LNCaP clone FGC (cell line): ENCODE results near the genes CYP4F3 and CYP4F12.

- RRBS, 2 experiments: no CpG with 5 or more reads among the region's 13 CpGs
Measured at GRCh38 chr19:14381964-14382607, 842 bp downstream of the ADGRE5 start.

DNA sequence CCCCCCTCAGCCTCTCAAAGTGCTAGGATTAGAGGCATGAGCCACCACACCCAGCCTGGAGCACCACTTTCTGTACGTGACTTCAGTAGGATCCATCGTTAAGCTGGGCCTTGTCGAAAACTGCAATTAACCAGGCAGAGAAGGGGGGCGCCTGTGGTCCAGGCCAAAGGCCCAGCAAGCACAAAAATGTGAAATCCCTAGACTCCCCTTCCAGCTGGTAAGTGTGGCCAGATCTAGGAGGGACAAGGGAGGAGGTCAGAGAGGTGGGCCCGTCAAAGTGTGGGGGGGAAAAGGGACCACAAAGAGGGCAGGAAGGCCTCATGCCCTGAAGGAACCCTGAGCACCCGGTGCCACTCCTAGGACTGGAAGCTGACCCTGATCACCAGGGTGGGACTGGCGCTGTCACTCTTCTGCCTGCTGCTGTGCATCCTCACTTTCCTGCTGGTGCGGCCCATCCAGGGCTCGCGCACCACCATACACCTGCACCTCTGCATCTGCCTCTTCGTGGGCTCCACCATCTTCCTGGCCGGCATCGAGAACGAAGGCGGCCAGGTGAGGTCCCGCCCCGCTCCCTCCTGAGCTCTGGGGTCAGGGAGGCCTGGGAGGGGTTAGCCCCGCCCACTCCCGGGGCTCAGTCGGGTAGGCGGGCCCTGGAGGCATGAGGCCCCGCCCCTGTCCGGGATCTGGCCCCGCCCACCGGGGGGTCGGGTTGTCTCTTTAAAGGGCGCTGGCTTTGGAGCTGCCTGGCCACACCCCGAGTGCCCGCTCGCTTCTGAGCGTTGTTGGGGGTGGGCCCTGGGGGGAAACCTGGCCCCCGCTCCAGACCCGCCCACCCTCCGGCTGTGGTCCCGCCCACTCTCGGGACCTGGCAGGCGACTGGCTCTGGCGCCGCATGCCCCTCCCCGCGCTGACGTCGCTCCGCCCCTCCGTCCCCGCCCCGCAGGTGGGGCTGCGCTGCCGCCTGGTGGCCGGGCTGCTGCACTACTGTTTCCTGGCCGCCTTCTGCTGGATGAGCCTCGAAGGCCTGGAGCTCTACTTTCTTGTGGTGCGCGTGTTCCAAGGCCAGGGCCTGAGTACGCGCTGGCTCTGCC lies 13.4 kb downstream of the DDX39A start:
- RRBS, 2 experiments: 3 to 44% methylated on average over 6 to 11 of the region's 56 CpGs

DNA sequence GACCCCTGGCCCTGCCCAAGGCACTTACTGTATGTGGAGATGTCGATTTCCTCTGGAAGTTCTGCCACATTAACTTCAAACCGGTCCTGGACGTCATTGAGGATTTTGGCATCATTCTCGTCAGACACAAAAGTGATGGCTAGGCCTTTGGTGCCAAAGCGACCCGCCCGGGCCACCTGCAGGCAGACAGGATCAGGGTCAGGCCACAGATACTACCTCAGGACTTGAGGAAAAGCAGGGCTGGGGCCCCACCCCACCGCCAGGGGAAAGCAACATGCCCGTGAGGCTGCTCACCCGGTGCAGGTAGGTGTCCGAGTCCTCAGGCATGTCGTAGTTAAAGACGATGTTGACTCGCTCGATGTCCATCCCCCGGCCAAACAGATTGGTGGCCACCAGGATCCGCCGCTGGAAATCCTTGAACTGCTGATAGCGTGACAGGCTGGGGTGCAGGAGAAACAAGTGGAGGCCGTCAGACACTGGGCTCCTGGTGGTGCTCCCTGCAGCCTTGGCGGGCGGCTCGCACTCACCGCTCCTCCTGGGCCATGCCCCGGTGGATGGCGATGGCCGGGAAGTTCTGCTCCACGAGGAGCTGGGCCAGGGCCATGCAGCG lies 10.0 kb downstream of the DDX39A start:
- RRBS, 2 experiments: 91 to 93% methylated on average over 12 of the region's 29 CpGs

GRCh38 chr19:14433915-14434353 lies 828 bp downstream of the PKN1 start:
- RRBS, 2 experiments: under 1 to 2% methylated on average over 4 of the region's 14 CpGs

DNA sequence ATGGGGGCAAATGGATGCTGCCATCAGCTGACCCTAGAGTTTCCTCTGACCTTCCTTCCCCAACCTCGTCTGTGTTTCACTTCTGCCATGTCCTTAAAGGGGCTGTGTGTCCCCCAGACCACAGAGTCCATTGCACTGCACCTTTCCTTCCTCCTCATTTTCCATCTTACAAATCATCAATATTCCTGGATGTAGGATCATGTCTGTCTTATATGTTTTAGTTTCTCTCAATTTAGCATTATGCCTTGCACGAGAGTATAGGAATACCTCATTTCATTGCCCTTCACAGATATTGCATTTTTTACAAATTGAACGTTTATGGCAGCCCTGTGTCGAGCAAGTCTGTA lies 42.0 kb downstream of the ZNF333 start:
- RRBS, 2 experiments: no CpG with 5 or more reads among the region's 4 CpGs

GRCh38 chr19:15180972-15181357 lies 19.8 kb downstream of the NOTCH3 start:
- RRBS, 2 experiments: no CpG with 5 or more reads among the region's 21 CpGs

DNA sequence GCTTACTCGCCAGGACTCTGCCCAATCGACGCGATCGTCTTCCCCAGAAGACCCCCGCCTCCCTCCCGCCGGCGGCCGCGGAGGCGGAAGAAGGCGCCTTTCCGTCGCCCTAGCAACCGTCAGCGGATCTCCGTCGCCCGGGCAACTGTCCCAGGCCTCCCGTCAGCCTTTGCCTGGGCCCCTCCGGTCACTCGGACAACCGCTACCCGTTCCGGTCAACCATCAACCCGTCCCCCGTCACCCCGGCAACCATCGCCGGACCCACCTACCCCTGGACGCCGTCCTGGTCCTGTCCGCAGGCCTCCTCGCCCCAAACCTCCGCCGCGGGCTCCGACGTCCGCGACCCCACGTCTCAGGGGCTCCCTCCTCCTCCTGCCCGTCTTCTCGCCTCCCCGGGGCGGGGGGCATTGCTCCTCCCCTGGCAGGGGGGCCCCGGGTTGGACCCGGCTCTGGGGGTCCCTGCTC lies 8.7 kb downstream of the EPHX3 start:
- RRBS, 2 experiments: 2% methylated on average over 18 of the region's 49 CpGs

DNA sequence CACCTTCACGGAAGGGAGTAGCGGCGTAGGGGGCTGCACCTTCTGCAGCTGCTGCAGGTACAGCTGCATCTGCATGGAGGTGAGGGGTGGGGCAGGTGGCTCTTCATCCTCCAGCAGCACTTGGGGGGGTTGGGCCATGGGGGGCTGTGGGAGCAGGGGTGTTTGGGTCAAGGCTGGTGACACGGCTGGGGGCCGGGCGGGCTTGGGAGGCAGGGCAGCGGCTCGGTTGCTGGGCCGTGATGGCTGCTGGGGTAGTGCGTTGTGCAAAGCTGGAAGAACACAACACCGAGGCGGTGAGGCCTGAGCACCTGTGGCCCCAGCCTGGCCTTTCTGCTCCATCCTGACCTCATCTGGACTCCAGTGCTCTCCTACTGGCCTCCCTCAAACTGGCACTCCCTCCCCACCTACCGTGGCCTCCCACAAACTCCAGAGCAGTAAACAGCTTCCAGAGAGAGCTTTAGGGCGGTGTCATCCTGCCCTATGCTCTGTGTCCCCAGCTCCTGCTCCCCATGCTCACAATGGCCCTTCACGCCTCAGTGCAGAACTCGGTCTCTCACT lies 11.1 kb upstream of the EPHX3 start:
- RRBS, 2 experiments: no CpG with 5 or more reads among the region's 16 CpGs

GRCh38 chr19:15246467-15247390 lies 14.5 kb upstream of the EPHX3 start:
- RRBS, 2 experiments: no CpG with 5 or more reads among the region's 15 CpGs

GRCh38 chr19:15249616-15250698 lies 17.7 kb upstream of the EPHX3 start:
- RRBS, 2 experiments: no CpG with 5 or more reads among the region's 17 CpGs

- RRBS, 2 experiments: 97% methylated on average over 2 to 3 of the region's 21 CpGs
Measured at GRCh38 chr19:15256943-15257452, 24.8 kb upstream of the EPHX3 start.

DNA sequence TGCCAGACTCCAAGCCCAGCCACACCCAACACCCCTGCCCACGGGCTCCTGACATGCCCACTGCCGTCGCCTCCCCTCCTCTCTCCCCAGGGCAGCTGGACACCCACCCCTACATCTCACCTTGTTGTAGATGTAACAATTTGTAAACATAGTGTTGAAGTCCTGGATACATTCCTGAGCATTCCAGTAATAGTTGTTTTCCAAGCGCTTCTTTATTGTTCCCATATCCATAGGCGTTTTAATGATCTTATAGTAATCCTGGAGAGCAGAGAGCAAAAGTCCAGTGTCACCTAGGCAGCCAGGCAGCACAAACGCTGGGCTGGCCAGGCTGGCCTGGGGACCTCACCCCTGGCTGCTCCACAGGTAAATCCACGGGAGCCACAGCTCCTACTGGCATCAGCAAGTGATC lies 36.5 kb upstream of the EPHX3 start:
- RRBS, 2 experiments: no CpG with 5 or more reads among the region's 7 CpGs

GRCh38 chr19:15286151-15286792 lies 46.1 kb downstream of the BRD4 start:
- RRBS, 2 experiments: no CpG with 5 or more reads among the region's 9 CpGs

GRCh38 chr19:15316650-15317429 lies 15.5 kb downstream of the BRD4 start:
- RRBS, 2 experiments: no CpG with 5 or more reads among the region's 6 CpGs

DNA sequence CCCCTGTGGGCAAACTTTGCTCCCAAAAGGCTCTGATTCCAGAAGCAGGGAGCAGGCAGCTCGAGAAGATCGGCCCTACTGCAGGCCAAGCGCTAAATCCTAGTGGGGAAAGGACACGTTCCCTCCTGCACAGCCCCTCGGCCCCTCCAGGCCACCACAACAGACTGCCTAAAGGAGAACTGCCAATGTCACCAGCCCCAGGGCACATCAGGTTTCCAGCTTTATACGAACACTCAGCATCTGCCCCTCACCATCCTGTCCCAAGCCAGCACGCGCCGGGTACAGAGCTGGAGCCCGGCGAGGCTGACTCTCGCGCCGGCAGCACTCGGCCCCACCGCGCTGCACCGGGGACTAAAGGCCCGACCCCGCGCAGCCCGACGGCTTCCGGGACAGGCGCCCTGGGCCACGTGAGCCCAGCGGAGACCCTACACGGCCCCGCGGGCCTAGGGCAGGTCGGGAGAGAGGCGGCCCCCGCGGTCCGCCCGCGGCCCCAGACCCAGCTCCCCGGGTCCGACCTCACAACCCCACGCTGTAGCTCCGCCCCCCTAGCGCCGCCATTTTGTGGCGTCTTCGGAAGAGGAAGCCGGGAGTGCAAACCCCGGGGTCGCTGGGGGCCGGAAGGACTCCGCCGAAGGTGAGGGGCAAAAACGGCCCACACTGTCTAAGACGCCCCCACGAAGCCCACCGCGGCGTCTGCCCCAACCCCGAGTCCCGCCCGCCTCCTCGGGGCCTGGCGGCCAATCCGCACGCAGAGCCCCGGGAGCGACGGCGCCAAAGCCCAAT lies 621 bp downstream of the AKAP8 start:
- RRBS, 2 experiments: 1 to 2% methylated on average over 22 to 24 of the region's 68 CpGs

- RRBS, 2 experiments: no CpG with 5 or more reads among the region's 17 CpGs
Measured at GRCh38 chr19:15419452-15420396, 936 bp upstream of the AKAP8L start.

GRCh38 chr19:15431402-15432536 lies 13.0 kb upstream of the AKAP8L start:
- RRBS, 2 experiments: under 1 to 1% methylated on average over 12 of the region's 60 CpGs

- RRBS, 2 experiments: no CpG with 5 or more reads among the region's 19 CpGs
Measured at GRCh38 chr19:15640447-15641782, at the start of gene CYP4F3. CYP4F3 (plus strand) TSS chr19:15640897.

DNA sequence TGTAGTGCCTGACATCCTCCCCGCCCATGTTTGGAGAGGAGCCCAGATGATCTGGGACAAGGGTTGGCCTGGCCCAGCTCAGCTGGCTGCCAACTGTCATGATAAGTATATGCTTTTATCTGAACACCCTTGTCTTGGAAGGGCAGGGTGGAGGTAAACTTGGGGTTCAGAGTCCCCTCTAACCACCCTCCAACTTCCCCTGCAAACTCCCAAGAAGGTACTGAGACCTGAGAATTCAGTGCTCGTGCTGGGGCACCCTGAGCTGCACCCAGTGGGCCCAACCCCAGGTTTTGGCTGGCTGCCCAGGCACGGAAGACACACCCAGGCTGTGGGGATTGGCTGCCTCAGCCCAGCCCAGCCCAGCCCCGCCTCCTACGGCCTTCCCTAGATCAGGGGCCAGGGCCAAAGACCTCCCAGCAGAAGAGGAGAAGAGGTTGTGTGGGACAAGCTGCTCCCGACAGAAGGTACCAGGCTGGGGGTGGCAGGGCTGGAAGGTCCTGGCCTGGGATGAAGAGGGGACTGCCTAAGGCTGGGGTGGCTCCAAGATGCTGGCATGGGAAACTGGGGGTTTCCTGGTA lies at the start of gene CYP4F12:
CYP4F12 (plus strand) TSS at position 416 of the 578 bp plus-strand sequence.
- RRBS, 2 experiments: no CpG with 5 or more reads among the region's 6 CpGs

DNA sequence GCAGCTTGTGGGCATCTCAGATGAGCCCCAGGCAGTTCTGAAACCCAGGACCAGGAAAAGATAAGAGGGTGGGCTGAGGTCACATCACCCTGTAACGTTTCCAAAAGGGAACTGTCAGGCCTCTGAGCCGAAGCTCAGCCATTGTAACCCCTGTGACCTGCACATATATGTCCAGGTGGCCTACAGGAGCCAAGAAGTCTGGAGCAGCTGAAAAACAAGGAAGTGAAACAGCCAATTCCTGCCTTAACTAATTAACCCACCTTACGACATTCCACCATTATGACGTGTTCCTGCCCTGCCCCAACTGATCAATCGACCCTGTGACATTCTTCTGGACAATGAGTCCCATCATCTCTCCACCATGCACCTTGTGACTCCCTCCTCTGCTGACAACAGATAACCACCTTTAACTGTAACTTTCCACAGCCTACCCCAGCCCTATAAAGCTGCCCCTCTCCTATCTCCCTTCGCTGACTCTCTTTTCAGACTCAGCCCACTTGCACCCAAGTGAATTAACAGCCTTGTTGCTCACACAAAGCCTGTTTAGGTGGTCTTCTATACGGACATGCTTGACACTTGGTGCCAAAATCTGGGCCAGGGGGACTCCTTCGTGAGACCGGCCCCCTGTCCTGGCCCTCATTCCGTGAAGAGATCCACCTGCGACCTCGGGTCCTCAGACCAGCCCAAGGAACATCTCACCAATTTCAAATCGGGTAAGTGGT lies 13.3 kb upstream of the OR10H1 start:
- RRBS, 2 experiments: no CpG with 5 or more reads among the region's 13 CpGs